Epidermal melanocyte (primary cell): Measurements from ENCODE around the genes IL13 and GDF9.

GRCh38 chr5:132411539-132411689 is 41.9 kb downstream of the SLC22A5 start:
- RRBS = no CpG with 5 or more reads among the region's 2 CpGs

- RRBS = no CpG with 5 or more reads among the region's 4 CpGs
These were observed 59.0 kb downstream of the SLC22A5 start for GRCh38 chr5:132428472-132428944.

DNA sequence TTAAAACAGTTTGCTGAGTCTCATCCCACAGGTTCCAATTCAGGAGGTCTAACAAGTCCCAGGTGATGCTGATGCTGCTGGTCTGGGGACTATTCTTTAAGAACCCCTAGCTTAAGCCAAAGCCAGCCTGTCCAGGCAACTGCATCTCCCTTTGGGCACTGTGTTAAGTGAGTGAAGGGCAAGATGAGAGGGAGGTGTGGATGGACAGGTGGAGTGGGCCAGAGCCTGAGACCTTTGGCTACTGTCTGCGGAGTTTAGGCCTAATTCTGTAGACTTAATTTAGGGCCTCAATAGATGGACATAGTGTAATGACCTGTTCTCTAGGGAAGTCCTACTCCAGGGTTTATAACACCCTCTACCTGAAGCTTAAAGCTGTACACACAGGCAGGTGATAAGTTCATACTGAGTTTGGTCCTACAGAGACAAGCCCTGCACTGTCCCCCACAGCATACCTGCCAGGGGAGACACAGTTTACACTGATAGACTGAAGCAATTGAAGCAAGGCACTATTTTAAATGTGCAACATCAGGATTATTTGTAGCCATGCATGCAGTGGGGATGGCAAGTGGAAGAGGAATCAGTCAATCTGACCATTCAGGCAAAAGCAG is 47.9 kb downstream of the IRF1 start:
- RRBS = no CpG with 5 or more reads among the region's 1 CpG

GRCh38 chr5:132459127-132459924 is 31.2 kb downstream of the IRF1 start:
- RRBS = no CpG with 5 or more reads among the region's 10 CpGs

- RRBS = no CpG with 5 or more reads among the region's 6 CpGs
These were observed 12.2 kb downstream of the IRF1 start for GRCh38 chr5:132478308-132478928.

- RRBS = no CpG with 5 or more reads among the region's 9 CpGs
These were observed 5.0 kb downstream of the IRF1 start for GRCh38 chr5:132485374-132486188.

- RRBS = 3% methylated on average over 4 of the region's 28 CpGs
These were observed 4.9 kb upstream of the IRF1 start for GRCh38 chr5:132495300-132496130.

DNA sequence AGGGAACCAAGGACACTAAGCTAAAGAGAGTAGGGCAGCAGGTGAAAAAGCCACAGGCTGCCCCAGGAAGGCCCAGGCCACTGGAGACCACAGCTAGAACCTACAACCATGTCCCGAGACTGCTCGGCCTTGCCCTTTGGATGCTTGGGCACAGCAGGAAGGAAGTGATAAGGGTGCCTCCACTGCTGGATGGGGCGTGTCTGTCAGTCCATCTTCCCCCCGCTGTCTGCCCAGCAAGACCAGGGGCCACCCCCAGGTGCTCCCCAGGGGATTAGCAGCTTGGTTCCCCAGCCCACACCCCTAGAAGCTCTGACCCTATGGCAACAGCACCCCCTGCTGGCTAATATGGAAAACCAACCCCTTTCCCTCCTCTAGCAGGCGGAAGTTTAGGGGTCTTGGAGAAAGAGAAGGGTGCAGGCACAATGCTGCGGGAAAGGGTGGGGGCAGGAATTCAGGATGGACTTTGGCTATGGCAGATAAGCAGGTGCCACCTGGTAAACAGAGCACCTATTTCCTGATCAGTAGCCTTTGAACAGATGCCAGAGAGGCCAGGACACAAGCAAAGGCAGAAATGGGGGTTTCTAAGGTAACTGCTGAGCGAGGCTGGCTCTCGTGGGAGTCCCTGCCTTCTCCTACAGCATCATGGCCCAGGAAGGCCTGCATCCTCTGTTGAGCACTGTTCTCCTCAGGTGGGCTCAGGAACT is 10.6 kb upstream of the IRF1 start:
- RRBS = no CpG with 5 or more reads among the region's 8 CpGs

DNA sequence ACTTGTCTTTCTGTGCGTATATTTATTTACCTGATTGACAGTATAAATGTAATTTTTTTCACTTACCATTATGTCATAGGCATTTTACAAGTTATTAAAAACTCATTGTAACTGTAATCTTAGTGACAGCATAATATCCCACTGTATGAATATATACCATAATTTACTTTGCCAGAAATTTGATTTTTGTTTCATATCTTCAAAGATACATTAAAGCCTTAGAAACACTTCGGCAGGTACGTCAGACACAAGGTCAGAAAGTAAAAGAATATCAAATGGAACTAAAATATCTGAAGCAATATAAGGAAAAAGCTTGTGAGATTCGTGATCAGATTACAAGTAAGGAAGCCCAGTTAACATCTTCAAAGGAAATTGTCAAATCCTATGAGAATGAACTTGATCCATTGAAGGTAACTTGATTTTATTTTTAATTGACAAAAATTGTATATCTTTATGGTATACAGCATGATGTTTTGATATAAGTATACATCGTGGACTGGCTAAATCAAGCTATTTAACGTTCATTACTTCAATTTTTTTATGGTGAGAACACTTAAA is 23.0 kb downstream of the RAD50 start:
- RRBS = no CpG with 5 or more reads among the region's 6 CpGs

DNA sequence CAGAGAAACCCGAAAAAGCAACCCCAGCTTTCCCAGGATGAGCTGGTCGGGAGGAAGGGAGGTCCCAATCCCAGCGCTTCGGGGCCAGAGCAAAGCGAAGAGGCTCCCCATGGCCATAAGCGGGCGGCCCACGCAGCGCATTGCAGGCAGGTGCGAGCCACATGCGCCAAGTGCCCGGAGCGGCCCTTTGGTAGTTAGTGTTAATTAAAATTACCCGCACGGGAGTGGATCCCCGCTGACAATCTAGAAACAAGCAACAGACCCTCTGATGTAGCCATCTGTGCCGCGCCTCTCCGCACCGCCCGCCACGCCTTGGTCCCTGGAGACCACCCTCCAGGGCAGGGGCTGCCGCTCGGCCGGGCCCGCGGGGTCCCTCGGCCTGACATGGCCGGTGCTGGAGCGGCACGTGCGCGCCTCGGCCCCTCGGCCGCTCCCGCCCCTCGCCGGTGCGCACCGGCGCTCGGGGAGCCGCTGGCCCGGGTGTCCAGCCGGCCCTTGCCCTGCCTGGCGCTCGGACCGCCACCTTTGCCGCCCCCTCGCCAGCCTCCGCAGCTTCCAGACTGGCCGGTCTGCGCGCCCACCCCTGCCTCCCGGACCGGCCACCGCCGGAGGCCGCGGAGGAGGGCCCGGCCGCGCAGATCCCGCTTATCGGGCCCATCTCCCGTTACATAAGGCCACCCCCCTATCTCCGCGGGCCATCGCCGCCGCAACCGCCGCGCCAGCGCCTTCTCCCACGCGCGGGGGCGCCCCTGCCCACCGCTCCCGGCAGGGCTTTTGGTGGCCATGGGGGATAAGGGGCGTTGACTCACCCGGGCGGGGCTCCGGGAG is 2.0 kb upstream of the IL13 start:
- RRBS = 4% methylated on average over 21 of the region's 86 CpGs

- RRBS = no CpG with 5 or more reads among the region's 8 CpGs
These were observed at the start of gene IL13 for GRCh38 chr5:132657997-132658403. Gene IL13 (plus strand): TSS chr5:132658173.

DNA sequence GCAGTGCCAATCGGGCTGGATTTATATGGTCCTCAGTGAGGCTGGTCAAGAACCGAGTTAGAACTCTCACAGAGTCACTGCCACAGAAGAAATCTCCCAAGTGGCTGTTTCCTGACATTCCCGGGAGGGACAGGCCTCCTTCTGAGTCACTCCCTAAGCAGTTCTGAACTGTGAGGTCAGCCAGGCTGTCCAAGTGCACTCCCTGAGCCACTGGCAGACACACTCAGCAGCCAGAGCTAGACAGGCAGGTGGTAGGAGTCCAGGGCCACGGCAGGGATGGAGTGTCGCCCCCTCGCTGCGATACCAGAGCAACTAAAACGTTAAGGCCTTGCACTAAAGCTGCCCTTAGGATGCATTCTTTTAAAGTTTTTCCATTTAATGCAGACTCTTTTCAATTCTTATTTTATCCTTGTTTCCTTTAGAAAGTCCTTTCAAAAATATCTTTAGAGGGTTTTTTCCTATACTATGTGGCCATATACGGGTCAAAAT is 3.4 kb downstream of the IL4 start:
- RRBS = no CpG with 5 or more reads among the region's 9 CpGs

GRCh38 chr5:132824882-132826136 is 5.1 kb downstream of the SHROOM1 start:
- RRBS = 76% methylated on average over 68 of the region's 106 CpGs

GRCh38 chr5:132865878-132866788 is at the start of gene GDF9:
Gene GDF9 (minus strand): TSS chr5:132866469.
- RRBS = 7% methylated on average over 11 of the region's 50 CpGs

DNA sequence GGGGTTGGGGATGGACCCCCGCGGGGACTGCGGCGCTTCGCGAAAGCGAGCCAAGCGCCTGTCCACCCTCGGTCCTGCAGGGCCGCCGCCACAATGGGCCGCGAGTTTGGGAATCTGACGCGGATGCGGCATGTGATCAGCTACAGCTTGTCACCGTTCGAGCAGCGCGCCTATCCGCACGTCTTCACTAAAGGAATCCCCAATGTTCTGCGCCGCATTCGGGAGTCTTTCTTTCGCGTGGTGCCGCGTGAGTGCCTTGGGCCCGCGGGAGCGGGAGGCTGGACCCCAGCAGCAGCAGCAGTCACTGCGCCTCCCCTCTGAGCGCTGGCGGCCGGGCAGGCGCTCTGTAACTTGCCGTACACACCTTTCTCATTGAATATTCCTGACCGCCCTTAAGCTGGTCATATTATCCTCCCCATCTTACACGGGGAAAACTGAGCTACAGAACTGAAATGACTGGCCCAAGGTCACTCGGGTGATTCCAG is 389 bp downstream of the UQCRQ start:
- RRBS = no CpG with 5 or more reads among the region's 41 CpGs

DNA sequence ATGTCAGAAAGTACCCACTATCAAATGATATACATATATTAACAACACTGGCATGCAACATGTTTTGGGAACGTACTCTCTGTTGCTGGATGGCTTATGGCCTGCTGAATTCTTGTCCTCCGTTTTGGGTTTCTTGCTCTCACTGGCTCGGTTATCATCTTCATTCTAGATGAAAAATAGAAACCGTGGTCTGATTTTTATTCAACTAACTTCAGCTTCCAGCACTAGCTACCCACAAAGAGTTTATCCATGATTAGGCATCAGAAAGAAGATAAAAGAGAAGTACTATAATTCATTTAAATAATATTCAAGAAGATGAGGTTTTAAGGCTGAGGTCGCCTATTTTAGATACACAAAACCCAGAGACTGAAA is 19.5 kb downstream of the LEAP2 start:
- RRBS = no CpG with 5 or more reads among the region's 5 CpGs

DNA sequence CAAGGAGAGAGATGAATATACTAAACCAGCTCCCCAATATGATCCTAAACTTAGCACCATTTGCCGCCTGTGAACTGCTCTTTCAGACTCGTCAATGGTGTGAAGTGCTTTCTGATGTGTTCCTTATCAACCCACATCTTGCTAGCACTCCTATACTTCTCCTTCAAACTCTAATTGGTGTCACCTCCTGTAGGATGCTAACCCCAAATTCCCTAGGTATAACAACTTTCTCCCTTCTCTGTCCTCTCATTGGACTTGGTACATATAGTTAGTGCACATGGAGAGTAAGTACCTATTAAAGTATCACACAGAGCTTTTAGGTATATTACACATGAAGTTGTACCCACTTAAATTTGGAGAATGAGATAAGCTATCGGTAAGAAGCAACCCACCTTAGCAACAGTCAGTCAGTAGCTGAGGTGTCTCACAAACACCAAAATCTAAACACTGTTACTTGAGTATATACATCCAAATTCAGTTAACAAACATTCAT is 36.8 kb downstream of the LEAP2 start:
- RRBS = no CpG with 5 or more reads among the region's 3 CpGs

DNA sequence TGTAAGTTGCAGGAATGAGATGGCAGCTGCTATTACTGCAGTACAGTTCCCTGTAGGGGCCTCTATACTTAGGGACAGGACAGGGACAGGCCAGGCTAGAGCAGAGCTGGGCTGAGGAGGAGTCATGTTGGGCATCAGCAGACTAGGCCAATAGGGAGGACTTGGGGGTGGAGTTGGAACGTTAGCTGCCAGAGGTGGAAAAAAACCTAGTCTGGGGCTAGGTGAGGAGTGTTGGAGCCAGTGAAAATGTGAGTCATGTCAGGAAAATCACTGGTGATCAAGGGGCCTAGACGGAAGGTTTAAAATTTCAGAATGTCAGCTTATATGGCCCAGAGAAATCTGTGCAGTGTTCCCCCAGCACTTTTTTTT is 8.2 kb upstream of the HSPA4 start:
- RRBS = no CpG with 5 or more reads among the region's 2 CpGs

GRCh38 chr5:133522884-133523451 is 89.4 kb downstream of the FSTL4 start:
- RRBS = 81% methylated on average over 2 of the region's 10 CpGs

DNA sequence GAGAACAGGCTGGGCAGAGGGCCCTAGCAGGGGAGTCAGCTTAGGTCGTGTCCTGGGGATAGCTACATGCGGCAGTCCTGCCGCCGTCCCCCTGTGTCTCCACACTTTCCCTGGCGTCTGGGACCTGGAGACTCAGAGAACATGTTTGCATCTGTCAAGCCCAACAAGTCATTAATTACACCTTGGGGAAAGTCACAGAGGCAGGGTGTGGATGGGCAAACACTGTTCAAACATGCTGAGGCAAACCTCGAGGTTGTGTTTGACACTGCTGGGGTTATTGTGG is 123.6 kb downstream of the C5orf15 start:
- RRBS = no CpG with 5 or more reads among the region's 6 CpGs